Epidermal melanocyte (primary cell): ENCODE measurements around a stretch of chr18.

GRCh38 chr18:72869438-72869769 is 1.6 kb upstream of the NETO1 start:
- RRBS = no CpG with 5 or more reads among the region's 16 CpGs

- RRBS = no CpG with 5 or more reads among the region's 10 CpGs
Observed at GRCh38 chr18:74172131-74172661, 23.9 kb downstream of the TIMM21 start.

GRCh38 chr18:74197556-74198569 is 49.5 kb downstream of the TIMM21 start:
- RRBS = 39% methylated on average over 5 of the region's 13 CpGs

DNA sequence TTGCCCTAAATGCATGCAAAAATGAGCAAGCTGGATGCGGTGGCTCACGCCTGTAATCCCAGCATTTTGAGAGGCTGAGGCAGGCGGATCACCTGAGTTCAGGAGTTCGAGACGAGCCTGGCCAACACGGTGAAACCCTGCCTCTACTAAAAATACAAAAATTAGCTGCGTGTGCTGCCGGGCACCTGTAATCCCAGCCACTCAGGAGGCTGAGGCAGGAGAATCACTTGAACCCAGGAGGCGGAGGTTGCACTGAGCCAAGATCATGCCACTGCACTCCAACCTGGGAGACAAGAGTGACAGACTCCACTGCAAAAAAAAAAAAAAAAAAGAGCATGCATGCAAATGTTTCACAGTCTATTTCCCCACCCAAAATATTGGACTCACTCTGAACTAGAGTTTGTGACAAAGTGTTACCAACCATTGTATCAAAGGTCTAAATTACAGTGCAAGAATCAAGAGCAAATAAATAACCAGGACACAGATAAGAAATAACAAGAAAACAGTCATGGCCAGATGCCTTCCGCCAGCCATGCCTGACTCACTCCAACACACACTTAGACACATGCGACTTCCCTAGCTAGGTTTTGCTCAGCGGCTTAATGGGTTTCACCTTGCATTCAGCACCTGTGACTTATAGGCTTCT is 62.9 kb downstream of the CYB5A start:
- RRBS = no CpG with 5 or more reads among the region's 12 CpGs

GRCh38 chr18:74277898-74278675 is 13.7 kb downstream of the CYB5A start:
- RRBS = no CpG with 5 or more reads among the region's 8 CpGs

- RRBS = no CpG with 5 or more reads among the region's 44 CpGs
Observed at GRCh38 chr18:74292107-74292616, 399 bp upstream of the CYB5A start.

DNA sequence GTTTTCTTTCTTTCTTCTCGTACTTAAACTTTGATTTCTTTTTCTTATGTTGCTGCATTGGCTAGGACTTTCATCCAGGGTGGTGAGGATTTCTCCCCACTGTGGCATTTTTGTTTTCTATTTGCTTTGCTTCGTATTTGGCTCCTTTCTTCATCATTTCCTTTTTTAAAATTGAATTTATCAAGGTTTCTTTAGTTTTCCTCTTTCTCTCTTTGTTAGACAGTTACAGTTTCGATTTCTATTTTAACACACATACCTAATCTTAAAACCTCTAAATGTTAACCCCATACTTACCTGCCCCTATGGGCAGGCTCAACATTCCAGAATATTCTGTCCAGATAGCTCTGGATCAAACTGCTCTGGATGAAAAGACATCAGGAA is 49.3 kb downstream of the DIPK1C start:
- RRBS = no CpG with 5 or more reads among the region's 3 CpGs

- RRBS = no CpG with 5 or more reads among the region's 16 CpGs
Observed at GRCh38 chr18:74498576-74499625, 2.7 kb downstream of the CNDP2 start.

- RRBS = no CpG with 5 or more reads among the region's 1 CpG
Observed at GRCh38 chr18:74694446-74694772, 96.7 kb downstream of the ZNF407 start.

DNA sequence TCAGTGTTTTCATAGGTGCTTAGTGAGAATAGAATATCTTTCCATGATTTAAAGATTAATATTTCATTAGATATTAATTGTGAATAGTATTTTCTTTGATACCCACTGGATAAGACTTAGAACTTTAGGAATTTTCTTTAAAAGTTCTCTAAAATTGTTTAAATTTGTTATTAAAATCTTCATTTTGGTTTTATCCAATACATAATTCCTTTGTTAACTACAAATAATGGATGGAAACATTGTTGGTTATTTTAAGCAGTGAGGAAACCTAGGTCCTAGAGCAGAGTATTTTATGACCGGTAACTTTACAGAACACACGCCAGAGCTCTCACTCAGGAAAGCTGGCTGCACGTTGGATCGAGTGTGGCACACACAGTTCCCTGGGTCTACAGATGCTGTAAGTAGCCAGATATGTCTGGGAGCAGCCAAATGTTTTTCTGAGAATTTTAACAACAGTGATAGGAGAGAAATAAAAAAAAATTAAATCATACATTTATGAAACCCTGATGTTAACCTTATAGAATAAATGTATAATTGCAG is 264.4 kb downstream of the ZNF407 start:
- RRBS = no CpG with 5 or more reads among the region's 4 CpGs

DNA sequence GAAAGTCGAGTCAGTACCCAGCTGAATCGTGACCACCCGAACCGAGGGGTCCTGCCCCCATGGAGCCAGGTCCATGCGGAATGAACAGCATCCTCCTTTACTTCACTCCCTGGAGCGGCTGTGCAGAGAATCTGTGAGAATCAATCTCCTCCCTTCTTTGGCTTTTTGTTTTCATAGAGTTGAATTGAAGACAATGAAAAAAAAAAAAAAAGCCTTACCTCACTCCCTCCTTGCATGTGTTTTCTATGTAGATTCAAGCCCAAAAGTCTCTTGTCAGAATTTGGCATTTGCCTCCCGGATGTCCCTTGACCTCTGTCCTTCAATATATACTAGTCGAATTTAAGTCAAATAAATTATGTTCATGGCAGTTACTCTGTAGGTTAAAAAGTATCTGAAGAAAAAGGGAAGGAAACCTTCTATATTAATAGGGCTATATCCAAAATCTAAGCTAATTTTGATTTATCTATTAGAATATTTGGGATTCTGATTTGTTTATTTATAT is 162.3 kb downstream of the PTGR3 start:
- RRBS = no CpG with 5 or more reads among the region's 8 CpGs

DNA sequence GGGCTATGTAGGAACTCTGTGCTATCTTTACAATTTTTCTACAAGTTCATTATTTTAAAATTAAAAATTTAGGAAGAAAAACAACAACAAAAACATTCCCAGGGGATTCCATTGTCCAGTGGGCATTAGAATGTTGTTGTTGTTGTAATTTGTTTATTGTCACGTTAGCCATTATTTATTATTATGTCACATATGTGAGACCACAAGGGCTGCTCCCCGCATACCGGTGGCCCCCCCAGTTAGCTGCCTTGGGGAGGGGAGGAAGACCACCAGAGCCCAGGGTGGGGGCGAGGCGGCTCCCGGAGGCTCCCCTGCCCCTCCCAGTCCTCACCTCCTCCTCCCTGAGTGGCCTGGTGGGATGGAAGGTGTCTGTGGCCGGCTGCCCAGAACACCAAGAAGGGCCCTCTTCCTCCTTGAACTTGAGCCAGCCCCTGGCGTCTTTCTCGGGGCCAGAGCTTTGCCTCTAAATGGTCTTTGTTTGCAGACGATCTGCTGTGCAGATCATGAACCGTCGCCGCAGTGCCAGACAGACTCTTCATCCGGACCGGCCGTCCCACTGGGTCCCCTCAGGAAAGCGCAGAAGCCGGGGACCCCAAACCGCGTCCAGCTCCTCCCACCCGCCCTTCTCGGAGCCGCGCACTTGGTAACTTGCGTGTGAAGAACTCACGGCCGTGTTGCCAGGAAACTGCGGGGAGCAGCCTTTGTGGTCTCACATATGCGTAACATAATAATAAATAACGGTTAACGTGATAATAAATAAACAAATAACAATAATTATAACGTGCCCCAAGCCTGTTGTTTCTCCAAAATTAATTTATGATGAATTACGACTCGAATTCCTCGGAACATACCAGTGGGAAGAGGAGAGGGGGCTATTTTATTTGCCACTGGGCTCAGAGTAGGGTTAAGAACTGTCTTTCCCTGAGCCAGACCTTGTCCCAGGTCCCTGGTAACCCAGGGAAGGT is 41.1 kb downstream of the PTGR3 start:
- RRBS = 67% methylated on average over 7 of the region's 35 CpGs

DNA sequence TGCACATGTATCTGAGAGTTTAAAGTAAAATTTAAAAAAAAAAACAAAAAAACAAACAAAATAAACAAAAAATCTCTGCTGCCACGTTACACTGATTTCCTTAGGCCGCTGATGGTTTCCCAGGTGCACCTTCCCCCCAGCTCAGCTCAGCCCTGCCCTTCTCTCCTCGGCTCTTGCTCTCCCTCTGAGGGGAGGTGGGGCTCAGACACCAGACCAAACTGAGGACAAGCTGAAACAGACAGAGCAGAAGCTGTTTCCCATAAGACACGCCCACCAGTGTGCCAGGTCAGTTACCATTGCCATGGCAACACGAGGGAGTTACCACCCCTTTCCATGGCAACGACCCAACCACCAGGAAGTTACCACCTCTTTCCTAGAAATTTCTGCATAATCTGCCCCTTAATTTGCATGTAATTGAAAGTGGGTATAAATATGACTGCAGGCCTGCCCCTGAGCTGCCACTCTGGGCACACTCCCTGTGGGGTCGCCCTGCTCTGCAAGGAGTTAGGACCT is 120.8 kb upstream of the SMIM21 start:
- RRBS = no CpG with 5 or more reads among the region's 7 CpGs

DNA sequence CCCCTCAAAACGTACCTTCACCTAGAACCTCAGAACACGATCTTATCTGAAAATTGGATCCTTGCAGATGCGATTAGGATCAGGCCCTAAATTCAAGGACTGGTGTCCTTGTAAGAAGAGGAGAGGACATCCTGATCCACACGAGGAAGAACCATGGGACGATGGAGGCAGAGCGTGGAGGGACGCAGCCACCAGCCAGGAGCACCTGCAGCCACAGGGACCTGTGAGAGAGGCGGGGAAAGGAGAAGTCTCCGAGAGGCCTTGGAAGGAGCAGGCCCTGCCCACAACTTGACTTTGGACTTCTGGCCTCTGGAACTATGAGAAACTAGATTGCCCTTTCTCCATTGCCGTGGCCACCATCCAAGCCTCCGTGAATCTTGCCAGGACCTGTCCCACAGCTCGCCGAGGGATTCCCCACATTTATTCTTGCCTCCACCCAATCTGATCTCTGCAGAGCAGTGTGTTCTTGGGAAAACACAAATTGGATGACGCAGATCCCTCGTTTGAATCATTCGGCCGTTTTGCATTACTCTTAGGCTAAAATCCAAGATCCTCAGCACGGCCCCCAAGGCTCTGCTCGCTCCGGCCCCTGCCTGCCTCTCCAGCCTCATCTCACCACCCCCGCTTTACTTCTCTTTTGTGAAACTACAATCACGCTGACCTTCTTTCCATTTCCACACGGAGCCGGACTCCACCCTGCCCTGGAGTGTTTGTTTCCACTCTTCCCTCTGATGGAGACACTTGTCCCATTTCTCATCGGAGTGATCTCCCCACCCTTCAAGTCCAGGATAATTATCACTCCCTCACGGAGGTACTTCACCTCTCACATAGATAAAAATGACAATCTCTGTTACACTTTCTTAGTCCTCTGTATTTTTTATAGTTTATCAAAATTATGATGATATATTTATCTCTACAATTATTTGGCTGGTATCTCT is 364.2 kb downstream of the ZNF516 start:
- RRBS = no CpG with 5 or more reads among the region's 26 CpGs

DNA sequence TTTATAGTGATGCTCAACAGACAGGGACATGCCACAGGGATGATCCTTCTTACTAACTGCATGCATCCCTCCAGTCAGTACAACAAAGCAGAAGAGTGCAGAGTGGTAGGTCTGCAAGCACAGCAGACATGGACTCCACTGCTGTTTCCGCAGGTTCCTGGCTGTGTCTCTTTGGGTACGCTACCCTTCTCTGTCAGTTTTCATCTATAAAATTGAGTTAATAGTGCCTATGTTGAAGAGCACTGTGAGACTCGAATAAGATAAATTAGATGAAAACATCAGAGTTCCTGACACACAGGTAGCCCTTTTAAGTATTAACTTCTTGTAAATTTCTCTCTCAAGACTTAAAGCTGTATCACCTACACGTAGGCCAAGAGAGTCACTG is 141.2 kb downstream of the ZNF516 start:
- RRBS = no CpG with 5 or more reads among the region's 4 CpGs

- RRBS = no CpG with 5 or more reads among the region's 10 CpGs
Observed at GRCh38 chr18:76486159-76486902, 8.7 kb downstream of the ZNF516 start.

GRCh38 chr18:76493816-76494178 is 1.2 kb downstream of the ZNF516 start:
- RRBS = 11% methylated on average over 1 of the region's 11 CpGs

DNA sequence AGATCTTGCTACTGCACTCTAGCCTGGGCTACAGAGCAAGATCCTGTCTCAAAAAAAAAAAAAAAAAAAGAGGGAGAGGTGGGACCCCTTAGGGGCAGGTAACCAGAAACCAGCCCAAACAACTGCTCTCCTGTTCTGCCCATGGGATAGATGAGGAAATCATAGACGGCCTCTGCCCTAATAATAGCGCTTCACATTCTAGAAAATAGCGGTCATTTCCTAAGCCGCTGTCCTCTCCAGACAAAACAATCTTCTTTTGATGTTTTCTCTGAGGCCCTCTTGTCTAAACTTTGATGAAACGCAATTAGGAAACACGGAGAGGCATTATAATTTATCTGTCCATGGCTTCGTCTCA is 151.8 kb upstream of the ZNF236 start:
- RRBS = no CpG with 5 or more reads among the region's 7 CpGs

GRCh38 chr18:76757377-76757771 is 65.0 kb upstream of the ZNF236 start:
- RRBS = no CpG with 5 or more reads among the region's 15 CpGs